Epithelial cell of alveolus of lung (primary cell): ENCODE measurements around the genes SNX30 and KIF12.

DNA sequence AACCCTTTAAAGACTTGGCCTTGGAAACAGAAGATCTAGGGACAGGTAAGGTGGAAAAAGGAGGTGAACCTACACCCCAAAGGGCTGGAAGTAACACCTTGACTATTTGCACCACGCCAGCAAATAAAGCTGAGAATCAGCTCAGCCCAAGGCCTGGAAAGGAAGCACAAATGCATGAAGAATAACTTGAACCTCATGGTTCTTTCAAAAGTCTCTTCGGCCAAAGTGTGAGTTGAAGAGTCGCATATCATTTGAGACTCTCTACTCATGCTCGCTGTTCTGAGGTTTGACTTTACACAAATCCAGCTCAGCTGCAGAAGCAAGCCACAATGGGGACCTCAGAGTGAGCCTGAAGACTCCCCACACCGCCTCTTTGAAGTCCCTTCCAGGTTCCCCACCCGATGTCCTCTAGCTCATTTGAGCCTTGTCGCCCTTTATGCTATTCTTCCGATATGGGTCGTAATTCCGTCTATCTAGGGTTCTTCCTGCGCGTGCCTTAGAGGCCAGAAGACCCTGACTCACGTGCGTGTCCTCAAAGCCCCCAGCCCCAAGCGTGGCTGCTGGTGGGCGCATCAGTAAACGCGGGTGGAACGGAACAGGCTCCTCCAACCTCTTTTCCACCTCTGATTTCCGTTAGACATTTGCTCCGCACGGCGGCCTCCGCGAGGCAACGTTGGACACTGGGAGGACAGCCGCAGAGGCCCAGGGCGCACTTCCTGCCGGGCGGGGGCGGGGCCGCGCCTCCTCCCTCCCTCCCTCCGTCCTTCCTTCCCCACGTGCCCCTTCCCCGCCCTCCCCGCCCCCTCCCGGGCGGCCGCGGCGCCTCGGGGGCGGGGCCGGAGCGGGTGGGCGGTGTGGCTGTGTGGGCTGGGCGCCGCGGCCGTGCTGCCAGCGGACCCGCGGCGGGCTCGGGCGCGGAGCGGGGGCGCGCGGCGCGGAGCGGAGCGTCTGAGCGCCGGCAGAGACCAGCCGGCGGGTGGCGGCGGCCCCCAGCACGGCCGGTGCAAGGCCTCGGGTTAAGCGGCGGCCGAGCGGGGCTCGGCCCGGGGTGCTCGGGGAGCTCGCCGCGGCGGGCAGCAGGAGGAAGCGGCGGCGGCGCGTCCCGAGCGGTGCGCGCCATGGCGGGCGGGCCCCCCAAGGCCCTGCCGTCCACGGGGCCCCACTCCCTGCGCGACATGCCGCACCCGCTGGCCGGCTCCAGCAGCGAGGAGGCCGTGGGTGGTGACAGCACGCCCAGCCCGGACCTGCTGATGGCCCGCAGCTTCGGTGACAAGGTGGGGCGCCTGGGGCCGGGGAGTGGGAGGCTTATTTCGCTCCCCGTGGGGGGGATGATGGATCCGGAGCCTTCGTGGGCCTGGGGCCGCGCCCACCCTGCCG lies at the start of gene SNX30:
Gene SNX30 (plus strand): TSS at position 877 of the 1,377 bp plus-strand sequence.
- RAMPAGE, long total RNA = no peak
- RRBS = 2% methylated on average over 29 of the region's 119 CpGs

GRCh38 chr9:112831937-112832270 lies 58.8 kb downstream of the SLC46A2 start:
- RAMPAGE, long total RNA = no peak
- RRBS = no CpG with 5 or more reads among the region's 3 CpGs

GRCh38 chr9:113166410-113166940 lies 15.7 kb downstream of the SLC31A2 start:
- RAMPAGE, long total RNA = no peak
- RRBS = no CpG with 5 or more reads among the region's 7 CpGs

DNA sequence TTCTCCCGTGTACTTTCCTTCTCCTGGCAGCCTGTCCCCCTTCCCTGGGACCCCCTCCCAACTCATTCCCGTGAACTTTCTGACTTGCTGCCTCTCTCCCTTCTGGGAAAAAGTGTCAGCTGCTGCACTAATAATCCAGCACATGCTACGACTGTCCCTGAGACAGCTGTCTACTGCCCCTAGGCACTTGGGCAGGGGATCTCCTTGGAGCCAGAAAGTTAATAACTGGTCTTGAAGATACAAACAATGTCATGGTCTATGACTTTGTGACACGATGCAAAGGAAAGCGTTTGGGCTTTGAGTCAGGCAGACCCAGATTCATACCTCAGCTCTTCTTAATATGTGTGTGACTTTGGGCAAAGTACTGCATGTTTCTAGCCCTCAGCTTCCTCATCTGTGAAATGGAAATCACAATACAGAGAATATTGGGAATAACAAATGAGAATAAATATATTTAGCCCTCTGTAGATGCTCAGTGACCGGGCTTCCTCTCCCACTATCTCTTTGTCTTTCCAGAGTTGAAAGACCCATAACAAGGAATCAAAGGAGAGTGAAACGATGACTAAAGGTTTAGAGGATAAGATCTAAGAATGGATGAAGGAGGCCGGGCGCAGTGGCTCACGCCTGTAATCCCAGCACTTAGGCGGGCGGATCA lies 10.2 kb upstream of the RNF183 start:
- RAMPAGE, long total RNA = no peak
- RRBS = 76% methylated on average over 2 of the region's 12 CpGs

DNA sequence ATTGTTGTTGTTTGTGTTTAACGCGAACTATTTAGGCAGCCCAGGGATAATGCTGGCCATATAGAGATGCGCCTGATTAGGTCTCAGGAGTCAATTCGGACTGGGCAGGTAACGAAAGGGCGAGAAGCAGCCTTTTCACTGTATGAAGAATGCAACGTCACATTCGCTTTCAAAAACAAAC lies 374 bp downstream of the C9orf43 start:
- RAMPAGE, long total RNA = no peak
- RRBS = no CpG with 5 or more reads among the region's 8 CpGs

- RAMPAGE, long total RNA = no peak
- RRBS = no CpG with 5 or more reads among the region's 5 CpGs
Measured at GRCh38 chr9:113481067-113481746, 17.7 kb downstream of the RGS3 start.

DNA sequence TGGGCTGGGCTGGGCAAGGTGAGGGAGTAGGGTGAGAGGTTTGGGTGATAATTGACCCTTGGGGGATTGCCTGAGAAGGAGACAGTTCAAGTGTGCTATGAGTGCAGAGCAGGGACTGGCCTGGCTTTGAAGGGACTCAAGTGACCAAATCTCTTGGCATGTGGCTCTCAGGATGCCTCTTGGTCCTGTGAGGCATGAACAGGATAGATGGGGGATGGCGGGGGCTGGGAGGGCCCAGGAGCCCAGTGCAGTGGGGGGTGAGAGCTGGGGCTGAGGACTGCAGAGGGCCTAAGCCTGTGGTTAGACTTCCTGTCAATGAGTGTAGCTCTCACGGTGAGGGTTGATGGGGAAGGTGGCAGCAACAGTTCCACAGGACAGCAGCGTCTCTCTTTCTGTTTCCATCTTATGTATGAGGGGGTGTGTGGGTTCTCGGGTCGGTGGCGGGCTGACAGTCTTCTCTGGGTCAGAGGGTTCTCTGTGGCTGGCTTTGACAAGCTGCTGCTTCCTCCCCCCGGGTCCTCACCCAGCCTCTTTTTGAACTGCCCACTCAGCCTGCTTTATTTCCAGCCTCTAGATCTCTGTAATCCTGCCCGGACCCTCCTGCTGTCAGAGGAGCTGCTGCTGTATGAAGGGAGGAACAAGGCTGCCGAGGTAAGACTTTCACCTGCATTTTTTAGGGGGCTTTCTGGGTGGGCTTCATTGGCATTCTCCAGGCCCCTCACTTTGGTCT lies 53.6 kb downstream of the RGS3 start:
- RAMPAGE, long total RNA = no peak
- RRBS = 46% methylated on average over 2 of the region's 9 CpGs

DNA sequence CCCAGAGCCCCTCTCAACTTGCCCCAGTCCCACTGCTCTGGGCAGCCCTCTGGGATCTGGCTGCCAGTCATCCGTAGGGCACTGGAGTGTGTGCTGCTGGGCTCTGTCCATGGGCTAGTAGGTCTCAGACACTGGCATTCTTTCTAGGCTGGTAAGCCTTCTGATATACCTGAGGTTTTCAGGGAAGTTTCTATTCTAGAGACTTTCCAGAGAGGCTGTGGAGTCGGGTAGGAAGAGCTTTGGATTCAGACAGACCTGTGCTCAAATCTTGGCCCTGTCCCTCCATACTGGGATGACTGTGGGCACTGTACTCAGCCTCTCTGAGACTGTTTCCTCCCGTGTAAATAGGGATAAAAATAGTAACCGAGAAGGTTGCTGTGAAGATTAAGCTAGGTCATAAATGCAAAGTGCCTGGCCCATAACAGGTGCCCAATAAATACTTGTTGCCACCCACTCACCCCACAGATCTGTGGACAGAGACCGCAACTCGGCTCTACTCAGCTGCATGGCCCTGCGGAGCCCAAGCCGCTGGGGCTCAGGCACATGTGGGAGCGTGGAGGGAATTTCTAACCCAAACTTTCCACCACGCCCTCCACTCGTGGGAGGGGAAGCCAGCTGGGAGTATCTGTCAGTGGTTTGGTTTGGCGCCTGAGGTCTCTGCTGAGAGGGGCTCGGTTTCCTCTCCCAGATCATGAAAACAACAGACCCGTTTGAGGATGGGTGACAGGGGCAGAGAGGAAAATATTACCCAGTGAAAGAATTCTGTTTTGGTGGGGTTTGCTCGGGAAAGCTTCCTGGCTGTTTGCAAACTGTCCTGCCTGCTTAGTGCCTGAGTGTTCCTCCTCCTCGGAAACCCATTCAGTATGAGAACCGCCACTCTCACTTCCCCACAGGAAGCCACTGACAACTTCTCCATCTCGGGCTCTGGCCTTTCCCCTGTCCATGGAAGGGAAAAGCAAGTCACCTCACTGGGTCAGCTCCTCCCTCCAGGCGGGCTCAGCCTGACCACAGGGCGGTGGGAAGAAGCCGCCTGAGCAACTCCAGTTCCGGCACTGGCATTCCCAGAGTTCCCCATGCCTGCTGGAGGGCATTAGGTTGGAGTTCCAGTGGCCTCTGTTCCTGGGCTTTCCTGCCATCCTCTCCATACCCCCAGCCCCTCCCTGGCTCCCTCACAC lies 59.9 kb downstream of the RGS3 start:
- RAMPAGE, long total RNA = no peak
- RRBS = no CpG with 5 or more reads among the region's 22 CpGs

GRCh38 chr9:113540958-113541799 lies 77.7 kb downstream of the RGS3 start:
- RAMPAGE, long total RNA = no peak
- RRBS = 9% methylated on average over 4 of the region's 10 CpGs

DNA sequence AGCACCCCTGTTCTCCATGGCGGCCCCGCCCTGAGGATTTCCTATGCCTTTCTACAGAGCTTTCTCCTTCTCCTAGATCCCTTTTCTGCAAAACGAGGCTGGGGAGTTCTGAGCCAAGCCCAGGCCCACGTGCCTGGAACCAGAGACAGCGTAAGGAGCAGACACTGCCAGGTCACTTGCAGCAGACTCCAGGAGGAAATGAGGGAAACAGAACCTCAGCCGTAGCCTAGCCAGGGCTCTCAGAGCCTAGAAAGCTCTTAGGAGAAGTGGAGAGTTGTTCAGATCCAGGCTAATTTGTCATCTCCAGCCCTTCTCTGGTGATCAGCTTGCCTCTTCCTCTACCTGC lies 163.3 kb downstream of the RGS3 start:
- RAMPAGE, long total RNA = no peak
- RRBS = no CpG with 5 or more reads among the region's 6 CpGs

DNA sequence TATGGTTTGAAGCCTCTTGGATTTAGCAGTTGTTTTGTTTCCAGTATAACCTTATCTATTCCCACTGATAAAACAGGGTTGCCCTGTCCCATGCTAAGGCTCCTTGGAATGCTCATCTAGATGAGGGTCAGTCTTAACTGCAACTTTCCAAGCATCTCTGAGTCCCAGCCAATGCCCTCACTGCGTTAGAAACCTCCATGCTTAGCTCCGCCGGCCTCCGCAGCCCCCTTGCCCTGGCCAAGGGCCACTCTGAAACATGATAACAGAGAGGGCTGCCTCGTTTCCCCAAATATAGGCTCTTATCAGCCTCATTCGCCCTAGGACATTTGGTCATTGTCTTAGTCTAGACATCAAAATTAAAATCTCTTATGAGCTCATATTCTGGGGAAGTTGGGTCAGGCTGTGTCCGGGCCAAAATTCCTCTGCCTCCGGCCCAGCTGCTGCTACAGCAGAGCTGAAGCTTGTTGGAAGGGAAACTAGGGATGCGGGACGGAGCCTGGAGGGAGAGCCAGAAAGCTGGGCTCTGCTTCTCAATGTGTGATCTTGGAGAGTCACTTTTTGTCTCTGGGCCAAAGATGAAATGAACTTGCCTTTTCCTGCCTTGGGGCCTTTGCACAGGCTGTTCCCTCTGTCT lies 191.1 kb downstream of the RGS3 start:
- RAMPAGE, long total RNA = no peak
- RRBS = no CpG with 5 or more reads among the region's 10 CpGs

DNA sequence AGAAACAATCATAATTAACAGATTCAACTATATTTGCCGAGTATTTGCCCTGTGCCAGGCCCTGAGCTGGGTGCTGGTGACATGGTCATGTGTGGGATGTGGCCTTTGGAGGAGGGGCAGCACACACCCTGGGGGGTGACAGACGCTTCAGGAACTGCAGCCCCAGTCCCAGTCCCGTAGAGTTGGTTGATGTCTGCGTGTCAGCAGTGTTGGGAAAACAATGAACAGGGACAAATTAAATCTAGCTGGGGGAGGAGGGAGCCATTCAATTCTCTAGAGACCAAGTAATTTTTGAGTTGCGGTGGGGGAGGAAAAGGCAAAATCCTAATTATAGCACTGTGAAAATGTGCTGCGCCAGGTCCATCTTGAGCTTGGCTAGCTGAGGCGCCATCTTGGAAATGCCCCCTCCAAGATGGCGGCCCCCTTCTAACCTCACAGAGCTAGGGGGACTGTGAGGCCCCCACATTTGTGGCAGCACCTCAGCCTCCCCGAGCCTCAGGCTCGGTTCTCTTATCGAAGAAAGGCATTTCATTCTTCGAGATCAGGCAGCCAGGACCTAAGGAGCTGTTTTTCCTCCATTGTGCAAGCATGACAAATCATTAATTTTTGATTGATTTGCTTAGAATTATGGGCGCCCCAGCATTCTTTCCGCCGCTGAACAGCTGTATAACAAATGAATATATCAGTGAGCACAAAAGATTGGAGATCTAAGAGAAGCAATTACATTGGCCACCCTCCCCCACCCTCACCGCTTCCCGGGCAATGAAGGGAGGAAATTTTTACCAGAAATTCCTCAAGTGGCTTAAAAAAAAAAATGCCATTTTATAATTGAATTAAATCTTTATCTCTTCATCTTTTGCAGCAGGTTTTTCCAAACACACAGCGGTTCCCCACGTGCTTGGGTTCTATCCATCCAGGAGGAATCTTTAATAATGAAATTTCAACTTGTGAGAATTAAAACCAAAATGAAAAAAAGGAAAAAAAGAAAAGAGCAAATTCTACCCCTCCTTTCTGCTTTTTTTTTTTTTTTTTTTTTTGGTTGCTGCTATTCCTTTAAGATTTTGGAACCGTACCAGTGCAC lies 88.0 kb downstream of the ZNF618 start:
- RAMPAGE, long total RNA = no peak
- RRBS = no CpG with 5 or more reads among the region's 20 CpGs

- RAMPAGE, long total RNA = no peak
- RRBS = no CpG with 5 or more reads among the region's 17 CpGs
Measured at GRCh38 chr9:114004105-114004740, 73.9 kb downstream of the AMBP start.

DNA sequence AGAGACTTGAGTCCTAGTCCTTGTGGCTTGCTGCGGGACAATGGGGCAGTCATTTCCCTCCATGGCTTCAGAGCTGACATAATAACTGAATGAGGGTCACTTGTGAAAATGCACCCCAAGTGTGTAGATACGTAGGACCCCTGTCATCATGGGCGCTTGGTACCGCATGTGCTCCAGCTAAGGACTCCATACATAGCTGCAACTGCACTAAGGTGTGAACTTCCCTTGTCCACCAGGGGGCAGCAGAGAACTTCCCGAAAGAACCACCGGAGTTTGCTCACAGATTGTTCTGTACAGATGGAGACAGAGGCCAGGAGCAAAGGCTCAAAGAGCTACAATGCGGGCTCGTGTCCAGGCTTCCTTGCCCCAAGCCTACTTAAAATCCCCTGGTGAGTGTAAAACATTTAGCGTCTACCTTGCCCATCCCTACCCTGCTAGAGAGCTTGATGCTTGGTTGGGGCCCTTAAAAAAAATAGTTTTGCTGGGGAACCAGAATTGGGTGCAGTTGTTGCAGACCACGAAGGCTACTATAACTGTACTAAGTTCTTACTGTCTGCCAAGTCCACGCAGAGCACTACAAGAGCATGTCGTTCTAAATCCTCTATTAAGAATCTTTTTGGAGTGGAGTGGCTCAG lies 4.5 kb upstream of the AMBP start:
- RAMPAGE, long total RNA = no peak
- RRBS = no CpG with 5 or more reads among the region's 12 CpGs

DNA sequence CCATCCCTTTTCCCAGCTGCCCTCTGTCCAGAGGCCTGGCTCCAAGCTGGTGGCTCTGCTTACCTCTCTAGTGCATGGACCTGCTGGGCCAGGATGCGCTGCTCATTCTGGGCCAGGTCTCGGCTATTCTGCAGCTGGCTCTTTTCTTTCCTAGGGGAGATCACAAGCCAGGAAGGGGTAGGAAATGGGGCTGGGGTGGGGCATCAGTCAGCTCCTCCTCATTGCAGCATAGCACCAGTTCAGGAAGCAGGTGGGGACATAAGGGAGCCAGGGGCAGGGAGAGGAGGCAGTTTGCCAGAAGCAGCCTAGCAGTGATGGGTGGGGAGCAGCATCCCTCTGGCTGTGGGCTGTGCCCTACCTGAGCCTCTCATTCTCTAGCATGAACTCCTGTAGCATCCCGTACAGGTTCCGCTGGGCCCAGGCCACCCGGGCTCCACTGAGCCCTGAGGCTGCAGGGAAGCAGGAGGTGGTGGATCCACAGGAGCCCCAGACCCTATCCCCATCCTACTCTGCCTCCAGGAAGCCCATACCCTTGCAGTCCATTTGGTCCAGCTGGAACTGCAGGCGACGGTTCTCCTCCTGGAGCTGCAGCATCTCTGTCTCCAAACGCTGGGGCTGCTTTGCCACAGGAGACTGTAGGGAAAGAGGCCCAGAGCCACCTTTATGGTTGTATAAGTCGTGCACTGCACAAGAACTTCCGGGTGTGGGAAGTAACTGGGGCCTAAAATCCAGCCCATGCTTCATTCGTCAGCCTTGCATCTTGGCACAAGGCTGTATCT lies 5.1 kb downstream of the KIF12 start:
- RAMPAGE, long total RNA = no peak
- RRBS = no CpG with 5 or more reads among the region's 11 CpGs

DNA sequence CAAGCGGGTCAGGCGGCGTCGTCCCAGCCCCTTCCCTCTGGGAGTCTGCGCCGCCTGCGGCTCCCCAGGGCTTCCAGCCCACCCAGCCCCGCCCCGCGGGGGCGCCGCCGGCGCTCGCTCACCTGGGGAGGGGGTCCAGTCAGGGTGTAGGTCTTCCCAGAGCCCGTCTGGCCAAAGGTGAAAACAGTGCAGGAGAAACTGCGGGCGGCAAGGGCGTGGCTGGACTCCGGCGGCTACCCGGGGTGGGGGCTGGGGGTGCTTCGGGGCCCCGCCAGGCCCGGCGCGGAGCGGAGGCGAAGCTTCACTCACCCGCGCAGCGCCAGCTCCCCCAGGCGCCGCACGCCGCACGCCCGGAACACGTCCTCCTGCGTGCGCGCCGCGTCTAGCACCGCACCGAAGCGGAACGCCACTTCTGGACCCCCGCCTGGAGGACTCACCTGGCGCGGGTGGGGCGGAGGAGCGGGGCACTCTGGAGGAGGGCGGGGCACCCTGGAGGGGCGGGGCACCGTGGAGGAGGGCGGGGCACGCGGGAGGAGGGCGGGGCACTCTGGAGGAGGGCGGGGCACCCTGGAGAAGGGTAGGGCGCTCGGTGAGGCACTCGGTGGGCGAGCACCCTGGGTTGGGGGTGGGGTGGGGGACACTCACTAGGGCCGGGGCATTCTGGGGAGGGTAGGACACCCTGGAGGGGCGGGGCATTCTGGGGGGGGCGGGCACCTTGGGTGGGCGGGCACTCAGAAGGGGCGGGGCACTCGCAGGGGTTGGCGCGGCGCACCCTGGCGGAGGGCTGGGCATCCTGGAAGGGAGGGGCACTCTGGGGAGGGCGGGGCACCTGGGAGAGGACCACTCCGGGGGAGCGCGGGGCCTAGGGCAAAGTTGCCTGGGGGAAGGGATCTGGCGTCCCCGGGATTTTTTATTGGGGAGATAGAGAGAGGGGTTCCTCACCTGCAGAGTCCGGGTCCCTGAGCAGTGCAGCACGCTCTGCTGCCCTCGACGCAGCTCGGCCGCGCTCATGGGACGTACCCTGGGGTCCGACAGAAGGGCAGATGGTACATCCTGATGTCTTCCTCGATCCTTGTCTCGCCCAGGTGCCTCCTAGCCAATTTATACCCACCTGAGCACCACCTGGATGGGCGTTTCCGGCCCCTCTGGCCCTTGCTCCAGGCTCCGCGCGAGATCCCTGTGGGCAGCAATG lies 703 bp downstream of the KIF12 start:
- RAMPAGE, long total RNA = no peak
- RRBS = 2% methylated on average over 21 of the region's 97 CpGs

- RAMPAGE, long total RNA = no peak
- RRBS = no CpG with 5 or more reads among the region's 16 CpGs
Measured at GRCh38 chr9:114099185-114099660, at the start of gene KIF12. Gene KIF12, minus strand, starts transcription at chr9:114099292.

DNA sequence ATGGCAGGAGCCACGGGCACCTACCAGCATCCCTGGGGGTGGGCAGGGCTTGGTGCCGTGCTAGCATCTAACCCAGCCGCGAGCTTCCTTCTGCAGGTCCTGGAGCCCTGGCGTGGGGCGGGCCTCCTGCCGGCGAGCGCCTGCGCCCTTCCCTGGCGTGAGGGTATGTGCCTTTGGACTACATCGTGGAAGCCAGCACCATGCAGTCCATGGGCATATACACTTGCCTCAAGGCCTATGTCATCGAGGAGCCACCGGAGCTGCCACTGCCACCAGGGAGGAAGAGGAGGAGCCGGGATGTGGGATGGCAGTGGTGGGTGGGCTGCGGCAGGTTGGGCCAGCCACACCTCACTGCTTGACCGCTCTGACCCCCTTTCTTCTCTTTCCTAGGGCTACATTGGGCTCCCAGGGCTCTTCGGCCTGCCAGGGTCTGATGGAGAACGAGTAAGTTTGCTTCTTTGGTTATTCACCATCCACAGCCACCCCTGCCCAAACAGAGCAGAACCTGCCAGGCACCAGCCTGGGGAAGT lies 54.0 kb downstream of the COL27A1 start:
- RAMPAGE, long total RNA = no peak
- RRBS = 80% methylated on average over 1 of the region's 19 CpGs

DNA sequence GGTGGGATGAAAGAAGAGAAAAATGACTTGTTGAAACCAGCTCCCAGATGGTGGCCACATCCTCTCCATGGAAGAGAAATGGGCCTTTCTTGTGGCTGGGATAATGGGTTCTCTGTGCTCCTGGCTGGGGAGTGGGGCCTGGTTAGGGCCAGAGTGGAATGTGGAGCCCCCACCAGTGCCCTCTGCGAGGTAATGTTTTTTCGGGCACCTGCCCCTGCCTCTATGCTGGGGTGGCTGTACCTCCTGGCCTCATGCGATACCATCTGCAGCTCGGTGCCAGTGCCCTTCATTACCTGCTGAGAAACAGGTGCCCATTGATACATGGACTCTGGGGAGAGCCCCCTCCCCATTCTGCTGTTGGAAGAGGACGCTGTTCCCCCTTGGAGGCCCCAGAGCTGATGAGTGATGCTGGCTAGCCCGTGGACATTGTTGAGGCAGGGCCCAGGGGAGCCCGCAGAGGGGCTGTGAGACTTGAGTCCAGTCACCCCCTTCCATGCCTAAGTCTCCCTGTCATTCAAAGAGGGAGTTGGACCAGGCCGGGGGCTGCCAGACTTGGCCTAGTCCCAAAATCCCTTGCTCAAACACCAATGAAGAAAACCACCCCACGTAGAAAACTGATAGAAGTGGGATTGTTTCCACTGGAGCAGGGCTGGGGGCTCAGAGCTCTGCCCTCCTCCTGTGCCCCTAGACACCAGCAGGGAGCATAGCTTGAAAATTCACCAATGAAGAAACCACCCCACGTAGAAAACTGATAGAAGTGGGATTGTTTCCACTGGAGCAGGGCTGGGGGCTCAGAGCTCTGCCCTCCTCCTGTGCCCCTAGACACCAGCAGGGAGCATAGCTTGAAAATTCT lies 55.1 kb upstream of the ORM1 start:
- RAMPAGE, long total RNA = no peak
- RRBS = no CpG with 5 or more reads among the region's 10 CpGs

DNA sequence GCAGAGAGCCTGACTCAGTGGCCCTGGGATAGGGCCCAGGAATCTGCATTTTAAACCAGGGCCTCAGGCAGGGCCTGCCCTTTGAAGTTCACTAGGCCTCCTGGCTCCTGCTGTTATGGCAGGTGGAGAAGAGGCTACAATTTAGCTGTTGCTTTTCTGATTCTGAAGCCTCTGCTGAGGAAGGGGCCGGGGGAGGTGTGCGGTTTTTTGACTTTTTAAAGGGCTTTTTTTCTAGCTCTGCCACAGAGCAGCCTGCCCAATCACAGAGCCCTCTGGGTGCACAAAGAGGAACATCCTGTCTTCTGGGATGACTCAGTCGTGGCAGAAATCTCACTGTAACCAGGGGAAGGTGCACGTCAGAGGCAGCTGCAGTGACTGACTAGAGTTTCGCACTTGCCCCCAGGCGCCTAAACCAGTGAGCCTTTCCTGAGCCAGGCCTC lies 2.5 kb downstream of the AKNA start:
- RAMPAGE, long total RNA = no peak
- RRBS = no CpG with 5 or more reads among the region's 6 CpGs